SUDHL5 (cell line): Measurements from ENCODE around the genes GOT1, FBXW4 and NPM3.

DNA sequence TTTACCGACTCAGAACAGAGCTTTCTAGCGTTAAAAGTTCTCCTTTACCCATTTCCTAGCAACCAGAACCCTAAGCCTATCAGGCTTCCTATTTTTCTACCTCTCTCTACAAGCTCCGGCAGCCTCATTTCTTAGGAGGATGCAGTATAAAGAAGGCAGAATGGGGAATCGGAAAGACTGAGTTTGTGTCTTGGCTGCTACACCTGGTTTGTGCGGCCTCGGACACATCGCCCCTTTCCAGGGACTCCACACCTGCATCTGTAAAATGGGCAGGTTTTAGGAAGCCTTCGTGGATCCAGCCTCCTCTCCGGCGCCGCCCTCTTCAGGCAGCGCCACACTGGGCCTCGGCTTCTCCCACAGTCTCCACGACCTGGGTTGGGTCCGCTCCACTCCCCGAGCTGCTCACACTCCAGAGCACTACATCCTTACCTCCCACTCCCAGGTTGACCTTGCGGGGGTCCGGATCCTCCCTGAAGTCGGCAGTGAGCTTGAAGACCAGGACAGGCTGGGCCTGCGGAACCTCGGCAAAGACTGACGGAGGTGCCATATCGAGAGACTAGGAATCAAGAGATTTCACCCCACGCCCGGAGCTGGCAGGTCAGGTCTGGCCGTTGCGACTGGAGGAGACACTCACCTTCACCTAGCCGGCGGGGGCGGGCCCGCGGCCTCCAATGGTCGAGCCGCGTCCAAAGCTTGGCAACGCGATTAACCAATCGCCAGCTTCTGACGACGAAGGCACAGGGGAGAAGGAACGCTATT, at the start of gene GOT1:
TSS of gene GOT1 (minus strand) at position 606 of the 759 bp plus-strand sequence.
- PRO-cap = unidirectional peak, plus-strand start at position 357 of the sequence; bidirectional peak, plus-strand start outside the sequence, minus-strand start at position 606 of the sequence

GRCh38 chr10:99533924-99534773, 1.4 kb downstream of the NKX2-3 start:
- PRO-cap = no peak

DNA sequence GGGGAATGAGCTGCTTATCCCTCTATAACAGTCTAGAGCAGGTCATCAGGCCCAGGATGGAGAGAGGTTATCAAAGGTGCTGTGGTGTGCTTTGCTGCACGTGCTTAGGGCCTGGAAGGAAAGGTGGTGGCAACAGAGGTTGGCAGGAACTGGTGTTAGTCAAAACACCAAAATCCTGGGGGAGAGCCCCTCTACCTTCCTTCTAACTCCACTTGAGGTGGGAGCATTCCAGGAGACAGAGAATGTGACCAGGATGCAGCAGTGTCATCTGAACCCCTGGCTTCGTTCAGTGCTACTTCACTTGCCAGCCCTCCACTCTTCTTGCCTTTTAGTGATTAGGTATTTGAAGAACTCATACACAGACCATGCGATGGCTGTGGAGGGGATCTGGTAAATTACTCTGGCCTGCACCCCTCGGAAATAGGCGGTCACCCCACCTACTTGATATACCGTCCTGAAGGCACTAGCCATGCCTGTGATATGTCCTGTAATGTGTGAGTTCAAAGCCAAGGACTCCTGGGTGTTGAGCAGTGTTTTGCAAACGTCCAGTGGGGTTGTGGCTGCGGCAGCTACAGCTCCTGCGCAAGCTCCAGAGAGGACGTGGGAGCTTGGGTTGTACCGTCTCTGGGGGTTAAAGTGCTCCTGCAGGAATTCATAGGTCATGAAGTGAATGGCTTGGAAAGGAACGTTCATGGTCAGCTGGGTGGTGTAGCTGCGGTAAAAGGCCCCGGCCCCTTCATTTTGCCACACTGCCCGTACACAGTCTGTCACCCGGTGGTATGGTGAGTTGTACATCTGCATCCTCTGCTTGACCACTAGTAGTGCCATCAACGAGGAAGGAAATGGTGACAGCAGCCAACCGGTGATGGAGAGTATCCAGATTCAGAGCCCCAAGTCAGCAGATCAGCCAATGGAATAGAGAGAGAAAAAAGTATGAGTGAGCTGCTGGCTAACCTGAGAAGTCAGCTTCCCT, 9.4 kb downstream of the SLC25A28 start:
- PRO-cap = no peak

DNA sequence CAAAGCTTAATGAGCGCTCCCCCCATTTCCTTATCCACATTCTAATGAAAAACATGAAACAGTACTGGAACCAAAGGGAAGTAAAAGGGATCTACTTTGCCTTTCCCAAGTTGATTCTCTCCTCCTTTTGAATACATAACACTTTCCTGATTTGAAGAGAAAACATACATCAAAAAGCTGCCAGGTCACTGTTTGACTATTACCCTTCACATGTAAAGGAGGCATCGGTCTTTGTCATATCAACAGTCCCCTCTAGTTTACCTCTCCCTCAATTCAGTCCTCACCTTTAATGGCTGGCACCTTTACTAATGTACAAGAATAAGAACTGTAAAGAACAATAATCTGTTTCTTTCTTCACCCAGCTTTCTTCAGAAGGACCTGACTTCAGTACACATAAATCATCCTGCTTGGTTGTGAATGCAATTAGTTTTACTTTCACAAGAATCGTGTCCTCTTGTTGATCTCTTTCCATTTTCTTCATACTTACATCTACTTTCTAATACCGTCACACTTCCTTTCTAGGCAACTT, 1.4 kb downstream of the SLC25A28 start:
- PRO-cap = no peak

- PRO-cap = no peak
Observed at GRCh38 chr10:99930259-99931197, 79.2 kb downstream of the DNMBP start.

- PRO-cap = no peak
Observed at GRCh38 chr10:99956923-99957308, 52.8 kb downstream of the DNMBP start.

- PRO-cap = bidirectional peak, plus-strand start at chr10:99983663, minus-strand start at chr10:99983591; bidirectional peak, plus-strand start at chr10:99983690, minus-strand start at chr10:99983681
Observed at GRCh38 chr10:99983279-99984069, 26.3 kb downstream of the DNMBP start.

GRCh38 chr10:100037999-100038220, 28.2 kb upstream of the DNMBP start:
- PRO-cap = no peak

- PRO-cap = no peak
Observed at GRCh38 chr10:100100613-100101243, 19.1 kb upstream of the CPN1 start.

GRCh38 chr10:100236931-100237568, 7.7 kb upstream of the CHUK start:
- PRO-cap = no peak

DNA sequence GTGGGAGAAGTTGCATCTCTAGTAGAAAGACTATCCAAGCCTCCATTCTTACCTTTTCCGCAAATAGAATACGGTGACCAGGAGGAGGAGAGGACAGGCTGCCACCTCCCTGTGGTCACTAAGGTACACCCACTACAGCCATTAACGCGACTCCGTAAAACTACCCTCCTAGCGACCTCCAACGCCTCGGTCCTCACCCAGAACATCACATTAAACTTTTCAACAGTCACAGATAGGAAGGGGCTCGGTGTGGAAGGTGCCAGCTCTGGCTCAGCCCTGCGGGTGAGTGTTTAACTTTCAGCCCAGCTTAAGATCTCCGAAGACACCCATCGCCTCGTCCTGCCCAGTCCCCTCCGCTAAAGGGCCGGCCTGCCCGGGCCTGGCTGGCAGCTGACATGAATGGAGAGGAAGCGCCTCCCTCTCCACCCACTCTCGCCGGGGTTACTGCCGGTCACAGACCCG, 25.9 kb downstream of the SCD start:
- PRO-cap = bidirectional peak, plus-strand start at position 222 of the sequence, minus-strand start at position 205 of the sequence; bidirectional peak, plus-strand start outside the sequence, minus-strand start at position 401 of the sequence

GRCh38 chr10:100528439-100529586, 858 bp downstream of the NDUFB8 start:
- PRO-cap = unidirectional peak, plus-strand start at chr10:100529072

DNA sequence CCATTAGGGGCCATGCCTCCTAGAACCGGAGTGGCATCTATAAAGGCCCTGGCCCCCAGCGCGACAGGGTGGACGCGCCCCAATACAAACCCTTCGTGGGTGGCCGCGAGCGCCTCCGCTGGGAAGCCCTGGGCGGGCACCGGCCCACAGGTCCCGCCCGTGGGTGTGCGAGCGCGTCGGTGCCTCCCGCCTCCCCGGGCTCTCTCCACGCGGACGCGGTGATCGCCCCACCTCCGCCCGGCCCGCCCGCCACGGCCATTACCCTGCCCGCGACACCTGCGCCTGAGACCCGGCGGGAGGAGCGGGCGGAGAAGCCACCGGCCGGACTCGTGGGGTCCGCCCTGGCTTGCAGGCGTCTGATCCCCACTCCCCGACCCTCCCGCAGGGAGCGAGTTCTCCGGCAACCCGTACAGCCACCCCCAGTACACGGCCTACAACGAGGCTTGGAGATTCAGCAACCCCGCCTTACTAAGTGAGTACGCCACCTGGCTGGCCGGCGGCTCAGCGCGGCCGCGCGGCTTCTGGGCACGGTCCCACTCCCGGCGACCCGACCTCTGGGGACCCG, 81.3 kb downstream of the PAX2 start:
- PRO-cap = no peak

DNA sequence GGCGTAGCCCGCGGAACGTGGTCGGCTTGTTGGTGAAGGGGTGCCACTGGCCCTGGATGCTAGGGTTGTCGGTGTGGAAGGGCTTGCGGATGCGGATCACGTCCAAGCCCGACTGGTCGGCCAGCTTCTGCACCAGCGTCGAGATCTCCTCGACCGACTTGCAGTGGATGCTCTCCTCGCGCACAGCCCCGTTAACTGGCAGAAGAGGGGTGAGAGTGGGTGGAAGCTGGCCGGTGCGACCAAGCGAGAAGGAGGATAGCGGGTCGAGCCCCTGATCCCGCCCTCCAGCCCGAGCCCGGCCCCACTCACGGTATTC, 558 bp downstream of the MRPL43 start:
- PRO-cap = bidirectional peak, plus-strand start outside the sequence, minus-strand start at position 197 of the sequence

GRCh38 chr10:100997602-100997999, 2.0 kb upstream of the LZTS2 start:
- PRO-cap = bidirectional peak, plus-strand start at chr10:100997757, minus-strand start at chr10:100997559

GRCh38 chr10:101031836-101032206, 787 bp downstream of the SFXN3 start:
- PRO-cap = no peak

DNA sequence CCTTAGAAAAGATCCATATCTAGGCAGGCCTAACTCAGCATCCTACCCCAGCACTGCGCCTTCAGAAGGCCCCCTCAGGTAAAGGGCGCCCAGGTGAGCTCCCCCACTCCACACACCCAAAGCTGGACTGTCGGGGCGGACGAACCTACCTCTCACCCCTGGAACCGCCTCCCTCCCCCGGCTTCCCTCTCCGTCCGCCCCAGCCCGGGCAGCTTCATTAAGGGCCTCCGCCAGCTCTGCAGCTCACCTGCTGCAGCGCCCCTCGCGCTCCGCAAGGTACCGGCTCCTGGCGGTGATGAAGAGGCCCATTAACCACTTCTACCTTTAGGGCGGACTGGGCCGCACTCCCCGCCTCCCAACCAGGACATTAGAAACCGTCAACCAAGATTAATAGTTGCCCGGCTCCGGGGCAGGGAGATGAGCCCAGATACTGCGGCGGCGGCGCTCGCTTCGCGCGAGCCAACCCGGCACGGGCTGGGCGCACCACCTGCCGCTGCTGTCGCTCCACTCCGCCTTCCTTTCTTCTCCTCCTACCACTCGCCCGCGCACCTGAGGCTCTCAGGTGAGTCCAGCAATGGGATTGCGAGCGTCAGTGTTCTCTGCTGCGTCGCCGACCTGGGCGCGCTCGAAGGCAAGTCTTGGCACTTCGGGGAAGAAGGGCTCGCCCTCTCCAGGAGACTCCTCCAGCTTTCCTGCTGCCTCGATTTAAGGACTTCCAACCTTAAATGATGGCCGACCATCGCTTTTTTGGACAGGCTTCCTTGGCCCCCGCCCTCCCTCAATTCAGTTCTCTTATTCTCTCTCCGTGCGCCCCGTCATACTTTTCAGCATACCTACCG, 13.7 kb upstream of the KAZALD1 start:
- PRO-cap = no peak

DNA sequence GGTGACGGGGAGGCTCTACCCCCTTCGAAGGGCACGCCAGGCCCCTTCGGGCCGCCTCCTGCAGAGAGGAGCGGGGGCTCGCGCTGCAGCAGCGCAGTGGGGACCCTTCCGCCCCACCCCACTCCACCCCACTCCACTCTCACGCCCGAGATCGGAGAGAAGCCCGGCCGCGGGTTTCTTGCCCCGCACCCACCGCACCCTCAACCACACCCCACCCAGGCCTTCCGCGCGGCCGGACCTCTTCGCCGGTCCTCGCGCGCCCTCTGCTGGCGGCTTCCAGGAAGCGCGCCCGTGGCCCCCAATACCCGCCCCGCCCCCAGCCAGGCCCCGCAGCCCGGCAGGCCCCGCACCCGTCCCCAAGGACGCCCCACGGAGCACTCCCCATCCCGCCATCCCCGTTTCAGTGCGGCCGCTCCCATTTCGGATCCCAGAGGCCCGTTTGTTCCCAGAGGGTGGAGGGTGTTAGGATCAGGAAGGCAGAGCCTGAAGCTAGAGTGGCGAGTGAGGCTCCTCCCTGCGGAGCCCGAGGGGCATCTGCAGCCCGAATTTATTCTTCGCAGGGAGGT, 17.9 kb downstream of the POLL start:
- PRO-cap = no peak

- PRO-cap = bidirectional peak, plus-strand start at chr10:101695256, minus-strand start at chr10:101695183
Observed at GRCh38 chr10:101694711-101695371, at the start of gene FBXW4. FBXW4 (minus strand) TSS chr10:101695170.

- PRO-cap = bidirectional peak, plus-strand start at chr10:101783479, minus-strand start at chr10:101783361
Observed at GRCh38 chr10:101783188-101784194, at the start of gene NPM3. NPM3 (minus strand) TSS chr10:101783446.